ENCODE data around the gene CEP44.

DNA sequence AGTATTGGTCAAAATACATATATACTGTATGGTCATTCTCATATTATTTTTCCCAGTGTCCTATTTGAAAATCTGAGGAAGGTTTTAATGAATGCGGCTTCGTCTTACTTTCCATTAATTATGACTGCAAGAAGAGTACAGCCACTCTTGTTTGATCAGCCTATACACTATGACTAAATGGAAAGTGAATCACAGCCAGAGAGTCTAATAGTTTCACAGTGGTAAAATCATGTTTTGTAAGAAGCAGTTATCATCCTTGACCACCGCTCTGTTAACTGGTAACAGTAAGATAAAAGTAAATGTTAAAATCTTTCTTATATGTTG is 13.1 kb downstream of the GALNT7 start:
- PRO-cap = no peak

- PRO-cap = no peak
Measured at GRCh38 chr4:173185705-173186344, 17.2 kb downstream of the GALNT7 start.

DNA sequence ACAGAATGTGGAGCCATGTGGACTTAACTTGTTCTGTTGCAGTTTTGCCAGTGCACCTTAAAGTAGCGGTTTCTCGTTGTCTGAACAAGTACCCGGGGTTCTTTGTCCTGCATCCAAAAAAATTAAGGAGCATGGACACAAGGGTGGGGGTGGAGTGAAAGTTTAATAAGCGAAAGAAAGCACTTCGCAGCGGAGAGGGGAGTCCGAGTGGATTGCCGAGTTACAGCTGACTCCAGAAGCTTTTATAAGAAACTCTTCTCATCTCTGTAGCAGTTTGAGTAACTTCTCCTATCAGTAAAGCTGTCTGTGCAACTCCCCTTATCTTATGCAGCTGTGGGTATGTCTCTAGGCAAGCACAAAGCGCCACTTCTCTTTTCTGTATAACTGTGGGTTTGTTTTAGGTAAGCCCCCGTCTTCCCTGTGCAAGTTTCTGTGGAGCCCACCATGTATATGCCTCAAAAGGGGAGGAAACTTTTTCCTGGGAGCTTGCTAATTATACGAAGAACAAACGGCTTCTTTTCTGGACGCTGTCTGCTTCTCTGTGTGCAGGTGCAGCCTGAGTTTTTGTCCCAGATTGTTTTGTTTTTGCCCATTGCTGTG is 52.2 kb downstream of the HMGB2 start:
- PRO-cap = no peak

- PRO-cap = no peak
Measured at GRCh38 chr4:173523072-173523448, 7.0 kb downstream of the HAND2 start.

DNA sequence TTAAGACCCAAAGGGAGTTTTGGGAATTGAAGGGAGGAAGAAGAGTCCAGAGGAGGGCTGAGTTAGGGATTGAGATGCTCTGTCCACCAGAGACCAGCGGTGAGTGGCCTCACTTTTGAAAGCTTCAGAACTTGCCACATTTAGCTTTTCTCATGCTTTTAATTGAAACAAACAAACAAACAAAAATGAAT is 2.3 kb upstream of the HAND2 start:
- PRO-cap = no peak

DNA sequence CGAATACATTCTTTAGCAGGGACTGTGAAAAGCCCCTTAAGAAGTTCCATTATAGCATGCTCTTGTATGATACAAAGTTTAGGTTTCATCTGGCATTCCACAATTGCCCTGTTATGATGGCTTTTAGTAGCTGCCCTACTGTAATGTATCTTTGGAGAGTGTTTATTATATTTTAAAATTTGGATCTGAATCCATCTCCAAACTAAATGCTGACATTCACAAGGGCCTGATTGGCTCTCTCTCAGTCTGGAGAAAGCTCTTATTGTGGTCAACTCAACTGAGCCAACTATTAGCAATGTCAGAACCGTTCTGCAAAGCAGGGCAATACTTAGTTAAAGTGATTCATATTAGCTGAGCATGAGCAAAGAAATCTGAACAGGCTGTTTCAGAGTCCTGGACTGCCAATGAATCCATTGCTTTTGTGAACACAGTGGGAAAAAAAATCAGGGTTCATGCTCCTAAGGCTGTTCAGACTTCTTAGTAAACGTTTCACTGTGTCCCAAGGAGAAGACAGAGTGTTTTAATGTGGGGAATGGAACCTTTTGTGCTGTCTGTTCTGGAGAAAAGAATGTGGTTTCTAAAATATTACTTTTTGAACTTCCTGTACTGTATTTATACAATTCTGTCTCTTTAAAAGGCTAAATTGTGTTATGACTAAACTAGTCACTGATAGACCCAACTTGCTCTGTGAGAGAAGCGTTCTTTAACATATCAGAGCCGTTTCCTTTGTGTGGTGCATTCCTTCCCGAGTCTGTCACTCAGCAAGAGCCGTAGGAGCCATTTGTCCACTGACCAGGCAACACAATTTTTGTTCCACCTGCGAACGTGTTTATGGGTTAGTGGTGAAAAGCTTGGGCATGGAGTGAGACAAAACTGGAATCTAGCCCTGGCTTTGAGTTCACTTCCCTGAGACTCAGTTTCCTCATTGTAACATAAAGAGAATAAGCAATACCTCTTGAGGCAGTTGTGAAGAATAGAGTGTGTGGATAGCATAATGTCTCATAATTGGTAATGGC is 366.1 kb downstream of the FBXO8 start:
- PRO-cap = no peak

DNA sequence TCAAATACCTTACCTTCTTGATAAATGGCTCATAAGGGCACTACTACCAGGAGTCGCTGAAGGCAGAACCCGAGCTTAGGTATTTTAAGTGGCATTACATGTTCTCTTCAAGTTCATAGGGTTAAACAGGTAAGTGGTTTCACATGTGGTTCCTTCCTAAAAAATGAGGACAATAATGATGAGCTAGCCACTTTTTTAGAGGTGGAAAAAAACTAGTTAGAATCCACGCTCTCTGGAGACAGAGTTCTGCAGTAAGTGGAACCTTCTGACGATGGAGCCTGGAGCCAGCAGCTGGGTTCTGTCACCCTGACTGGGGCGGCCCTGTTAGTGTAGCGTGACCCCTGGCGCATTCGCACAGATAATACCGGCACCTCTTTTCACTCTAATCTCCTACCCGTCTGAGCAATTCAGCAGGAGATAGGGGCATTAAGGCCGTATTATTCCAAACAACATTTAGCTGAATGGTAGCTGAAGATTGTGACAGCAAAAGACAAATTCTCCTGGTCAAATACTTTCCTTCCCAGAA is 292.7 kb downstream of the FBXO8 start:
- PRO-cap = no peak

DNA sequence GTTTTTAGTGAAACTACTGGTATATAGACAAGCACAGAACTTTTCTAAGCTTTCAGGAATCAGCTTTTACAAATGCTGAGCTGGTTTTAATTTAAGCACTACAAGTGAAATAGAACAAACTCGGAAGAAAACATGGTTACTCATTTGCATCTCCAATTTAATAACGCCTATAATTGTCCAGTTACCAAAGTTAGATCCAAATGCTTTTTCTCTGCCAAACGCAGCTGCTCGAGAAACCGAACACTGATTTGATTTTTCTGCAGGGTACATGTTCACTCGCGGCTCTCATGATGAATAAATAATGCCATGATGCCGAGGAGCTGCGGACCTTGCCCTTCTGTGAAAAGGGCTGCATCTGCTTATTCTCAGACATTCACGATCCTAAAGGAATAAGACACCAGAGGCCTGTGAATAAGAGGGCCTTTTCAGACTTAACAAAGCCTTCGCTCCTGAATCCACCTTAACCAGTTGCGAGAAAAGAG is 147.7 kb downstream of the FBXO8 start:
- PRO-cap = no peak

- PRO-cap = no peak
Measured at GRCh38 chr4:174154486-174155007, 128.9 kb downstream of the FBXO8 start.

GRCh38 chr4:174283507-174284590 is at the start of gene CEP44:
Gene CEP44 (plus strand): TSS chr4:174283911.
- PRO-cap = bidirectional peak, plus-strand start at chr4:174283923, minus-strand start at chr4:174283651

DNA sequence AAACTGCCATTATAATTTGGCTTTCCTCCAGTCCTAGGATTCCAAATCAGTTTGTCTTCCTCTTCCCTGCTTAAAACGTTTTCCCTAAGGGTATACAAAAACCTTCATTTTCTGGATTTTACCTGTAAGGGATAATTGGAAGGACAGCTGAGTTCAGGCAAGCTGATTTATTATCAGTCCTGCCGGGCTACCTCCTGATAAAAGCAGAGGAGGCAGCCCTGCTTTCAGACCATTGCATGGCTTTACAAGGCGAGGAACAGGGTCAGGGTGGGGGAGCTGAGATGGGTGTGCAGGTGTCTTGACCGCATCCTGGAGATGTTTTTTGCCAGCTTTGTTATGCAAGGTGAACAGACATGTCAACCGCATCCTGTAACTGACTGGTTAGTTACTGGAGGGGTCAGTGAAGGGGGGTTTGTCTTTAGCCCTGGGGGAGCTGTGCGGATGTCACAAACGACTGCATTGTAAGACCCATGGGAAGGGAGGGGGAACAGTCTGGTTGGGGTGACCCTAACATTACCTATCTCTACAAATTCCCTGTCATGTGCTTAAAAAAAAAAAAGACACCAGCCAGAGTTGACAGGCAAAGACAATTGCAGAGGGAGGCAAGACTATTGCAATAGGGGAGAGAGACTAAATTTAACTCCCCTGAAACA is 10.0 kb downstream of the ADAM29 start:
- PRO-cap = no peak

DNA sequence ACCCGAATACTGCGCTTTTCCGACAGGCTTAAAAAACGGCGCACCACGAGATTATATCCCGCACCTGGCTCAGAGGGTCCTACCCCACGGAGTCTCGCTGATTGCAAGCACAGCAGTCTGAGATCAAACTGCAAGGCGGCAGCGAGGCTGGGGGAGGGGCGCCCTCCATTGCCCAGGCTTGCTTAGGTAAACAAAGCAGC is 101.8 kb downstream of the ADAM29 start:
- PRO-cap = no peak

DNA sequence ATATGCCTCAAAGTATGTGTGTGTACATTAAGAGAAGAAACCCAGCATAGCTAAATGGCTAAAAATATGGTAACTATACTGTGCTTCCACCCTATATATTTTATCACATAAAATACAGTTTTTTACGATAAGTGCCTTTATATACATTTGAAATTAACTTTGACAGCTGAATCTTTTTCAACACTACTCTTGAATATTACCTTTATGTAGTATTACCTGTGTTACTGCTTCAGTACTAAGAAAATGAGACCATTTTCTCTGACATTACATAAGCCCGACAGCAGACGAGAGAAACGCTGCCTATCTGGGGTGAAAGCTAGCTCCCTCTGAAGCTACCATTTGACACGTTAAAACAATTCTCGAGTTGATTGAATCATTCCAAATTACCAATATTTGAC is 984 bp downstream of the GPM6A start:
- PRO-cap = no peak

DNA sequence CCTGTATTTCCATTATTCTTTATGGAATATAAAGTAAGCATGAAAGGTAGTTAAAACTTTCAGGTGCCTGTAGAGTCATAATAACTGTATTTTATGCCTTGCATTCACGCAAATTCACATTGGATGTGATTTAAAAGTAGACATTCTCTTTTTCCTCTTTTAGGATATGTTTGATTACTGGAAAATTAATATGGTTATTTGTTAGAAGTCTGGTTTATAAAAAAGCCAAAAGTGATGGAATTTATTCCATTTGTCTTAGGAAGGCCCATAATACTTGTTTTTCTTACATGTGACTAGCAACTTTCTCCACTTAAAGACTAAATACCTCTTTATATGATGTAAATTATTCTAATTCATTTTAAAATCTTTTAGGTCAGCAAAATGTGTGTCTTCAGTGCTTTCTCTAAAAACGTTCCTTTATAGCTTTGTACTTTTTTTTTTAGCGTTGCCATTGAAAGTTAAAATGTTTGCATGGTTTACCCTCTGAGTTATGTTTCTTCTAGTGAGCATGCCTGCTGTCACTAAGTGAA is 8.9 kb downstream of the SPCS3 start:
- PRO-cap = no peak

DNA sequence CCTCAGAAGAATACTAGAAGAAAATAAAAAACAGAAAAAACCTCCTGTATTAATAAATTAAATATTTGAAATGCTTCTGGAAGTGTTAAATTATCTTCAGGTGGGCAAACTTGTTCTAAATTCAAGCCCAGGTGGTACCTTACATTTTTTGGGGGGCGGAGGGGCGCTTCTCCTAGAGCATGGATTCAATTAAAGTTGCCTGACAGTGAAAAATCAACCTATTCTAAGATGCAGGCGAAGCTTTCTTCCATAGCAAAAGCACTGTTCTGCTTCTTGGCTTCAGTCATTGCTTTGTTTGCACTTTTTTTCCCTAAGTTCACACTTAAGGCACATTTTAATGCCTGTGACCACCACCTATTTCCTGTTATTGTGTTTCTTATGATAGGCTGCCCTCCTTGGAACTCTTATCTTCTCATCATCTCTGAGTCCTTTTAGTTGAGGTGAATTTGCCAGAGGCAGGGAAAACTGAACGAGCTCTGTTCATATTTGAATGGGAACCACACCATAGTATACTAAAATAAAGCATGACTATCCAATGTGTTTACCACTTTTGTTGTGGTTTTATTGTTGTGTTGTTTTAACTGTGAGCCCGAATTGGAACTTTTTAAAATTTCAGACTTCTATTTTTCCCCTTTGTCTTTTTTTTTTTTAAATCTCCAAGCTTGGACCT is 119.8 kb downstream of the SPCS3 start:
- PRO-cap = no peak

GRCh38 chr4:176538084-176538645 is 218.4 kb downstream of the SPCS3 start:
- PRO-cap = no peak

- PRO-cap = no peak
Measured at GRCh38 chr4:177533374-177533756, 91.1 kb upstream of the AGA start.

DNA sequence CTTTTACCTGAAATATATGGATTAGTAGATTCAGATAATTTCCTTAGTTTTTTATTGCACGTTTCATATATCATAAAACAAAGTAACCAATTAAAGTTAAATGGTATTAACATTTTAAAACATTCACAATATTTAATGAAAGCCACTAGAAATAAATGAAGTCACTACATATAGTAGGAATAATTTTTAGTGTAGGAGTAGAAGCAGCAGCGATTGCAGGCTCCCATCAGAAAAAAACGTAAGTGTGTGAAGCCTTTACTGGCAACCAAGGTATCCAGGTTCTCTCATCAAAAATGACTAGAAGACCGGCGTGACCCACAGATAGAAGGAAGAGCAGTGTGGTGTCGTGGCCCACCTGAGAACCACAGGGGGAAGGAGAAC is 936.3 kb upstream of the AGA start:
- PRO-cap = no peak

- PRO-cap = no peak
Measured at GRCh38 chr4:180153896-180154360, 2089.3 kb upstream of the TENM3 start.

- PRO-cap = no peak
Measured at GRCh38 chr4:181475611-181476134, 767.5 kb upstream of the TENM3 start.